Placental pericyte (primary cell): ENCODE data around the genes SP9, CHRNA1 and LNPK.

- CAGE, long polyA plus RNA: no peak
These were observed 129.6 kb downstream of the MAP3K20 start for GRCh38 chr2:173205245-173205602.

DNA sequence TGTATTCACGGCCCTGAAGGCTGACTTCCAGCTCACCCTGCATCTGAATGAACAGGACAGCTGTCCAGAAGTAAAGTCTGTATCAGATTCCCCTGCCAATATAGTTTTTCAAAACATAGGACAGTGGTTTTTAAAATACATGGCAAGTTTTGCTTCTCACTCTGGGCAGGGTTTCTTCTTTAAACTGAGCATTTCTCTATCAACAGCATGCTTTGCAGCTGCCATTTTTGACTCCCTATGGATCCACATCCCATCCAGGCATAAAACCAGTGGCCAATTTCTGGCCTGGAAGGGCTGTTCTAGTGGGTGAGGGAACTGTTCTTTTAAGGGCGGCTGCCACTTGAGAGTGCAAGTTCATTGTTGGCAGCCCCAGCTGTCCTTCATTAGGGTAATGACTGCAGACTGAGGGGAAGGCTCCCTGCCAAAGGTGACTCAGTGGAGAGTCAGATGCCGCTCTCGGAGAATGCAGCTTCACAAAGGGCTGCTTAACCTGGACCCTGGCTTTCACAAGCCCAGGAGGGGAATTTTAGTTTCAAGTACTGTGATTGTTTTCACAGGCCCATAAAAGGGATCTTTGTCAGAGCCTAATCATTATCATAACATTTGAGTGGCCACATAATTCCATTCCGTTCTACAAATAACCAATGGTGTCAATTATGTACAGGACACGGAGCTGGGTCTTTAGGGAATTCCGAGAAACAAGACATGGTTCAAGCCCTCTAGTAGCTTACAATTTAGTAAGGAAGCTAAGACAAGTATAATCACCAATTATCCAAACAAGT lies 235.6 kb downstream of the CDCA7 start:
- CAGE, long polyA plus RNA: no peak

DNA sequence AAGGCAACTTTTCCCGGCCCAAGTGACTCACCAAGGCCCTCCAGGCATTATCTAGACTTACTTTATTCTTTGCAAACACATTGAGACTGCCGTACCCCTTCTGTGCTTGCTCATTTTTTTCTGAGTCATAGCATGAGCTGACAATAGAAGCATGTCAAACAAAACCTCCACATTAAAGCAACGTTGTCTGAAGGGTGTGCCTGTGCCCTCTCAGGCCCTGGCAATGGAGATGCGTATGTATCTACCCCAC lies 298.1 kb downstream of the CDCA7 start:
- CAGE, long polyA plus RNA: no peak

DNA sequence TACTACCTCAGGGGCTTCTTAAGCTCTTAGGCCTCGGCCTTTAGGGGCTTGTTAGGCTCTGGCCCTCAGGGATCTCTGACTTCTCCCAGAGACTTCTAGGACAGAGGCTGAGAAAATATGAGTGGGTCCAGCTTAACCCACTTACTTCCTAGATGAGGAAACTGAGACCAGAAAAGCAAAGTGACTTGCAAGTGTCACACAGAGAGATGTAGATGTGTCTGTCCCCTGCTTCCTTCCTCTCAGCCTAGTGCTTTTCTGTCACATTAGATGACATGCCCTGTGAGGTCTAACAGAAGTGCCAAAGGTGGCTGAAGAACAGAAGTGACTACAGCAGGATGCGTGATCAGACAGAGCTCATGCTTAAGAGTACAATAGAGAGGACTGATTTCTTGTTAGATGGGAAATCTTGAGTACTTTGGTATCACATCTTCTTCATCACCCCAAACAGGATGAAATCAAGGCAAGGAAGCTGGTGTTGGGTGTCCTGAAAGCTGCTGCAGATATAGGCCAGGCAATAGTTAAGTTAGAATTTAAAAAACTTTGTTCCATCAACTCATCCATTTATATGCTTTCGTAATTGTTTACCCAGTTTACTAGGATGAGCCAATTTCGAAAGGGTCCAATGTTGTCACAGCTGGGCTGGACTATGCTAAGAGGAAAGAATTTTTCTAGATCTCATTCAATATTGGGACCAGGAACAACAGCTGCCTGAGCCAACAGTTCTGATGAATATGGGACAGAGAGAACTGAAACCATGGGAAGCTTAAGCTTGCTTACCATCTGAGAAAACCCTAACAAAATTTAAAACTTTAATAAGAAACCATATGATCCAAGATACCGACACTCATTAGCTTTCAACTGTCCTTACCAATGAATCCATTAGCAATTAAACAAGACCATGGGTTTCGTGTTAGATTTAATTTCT lies 21.5 kb upstream of the SP3 start:
- CAGE, long polyA plus RNA: no peak

DNA sequence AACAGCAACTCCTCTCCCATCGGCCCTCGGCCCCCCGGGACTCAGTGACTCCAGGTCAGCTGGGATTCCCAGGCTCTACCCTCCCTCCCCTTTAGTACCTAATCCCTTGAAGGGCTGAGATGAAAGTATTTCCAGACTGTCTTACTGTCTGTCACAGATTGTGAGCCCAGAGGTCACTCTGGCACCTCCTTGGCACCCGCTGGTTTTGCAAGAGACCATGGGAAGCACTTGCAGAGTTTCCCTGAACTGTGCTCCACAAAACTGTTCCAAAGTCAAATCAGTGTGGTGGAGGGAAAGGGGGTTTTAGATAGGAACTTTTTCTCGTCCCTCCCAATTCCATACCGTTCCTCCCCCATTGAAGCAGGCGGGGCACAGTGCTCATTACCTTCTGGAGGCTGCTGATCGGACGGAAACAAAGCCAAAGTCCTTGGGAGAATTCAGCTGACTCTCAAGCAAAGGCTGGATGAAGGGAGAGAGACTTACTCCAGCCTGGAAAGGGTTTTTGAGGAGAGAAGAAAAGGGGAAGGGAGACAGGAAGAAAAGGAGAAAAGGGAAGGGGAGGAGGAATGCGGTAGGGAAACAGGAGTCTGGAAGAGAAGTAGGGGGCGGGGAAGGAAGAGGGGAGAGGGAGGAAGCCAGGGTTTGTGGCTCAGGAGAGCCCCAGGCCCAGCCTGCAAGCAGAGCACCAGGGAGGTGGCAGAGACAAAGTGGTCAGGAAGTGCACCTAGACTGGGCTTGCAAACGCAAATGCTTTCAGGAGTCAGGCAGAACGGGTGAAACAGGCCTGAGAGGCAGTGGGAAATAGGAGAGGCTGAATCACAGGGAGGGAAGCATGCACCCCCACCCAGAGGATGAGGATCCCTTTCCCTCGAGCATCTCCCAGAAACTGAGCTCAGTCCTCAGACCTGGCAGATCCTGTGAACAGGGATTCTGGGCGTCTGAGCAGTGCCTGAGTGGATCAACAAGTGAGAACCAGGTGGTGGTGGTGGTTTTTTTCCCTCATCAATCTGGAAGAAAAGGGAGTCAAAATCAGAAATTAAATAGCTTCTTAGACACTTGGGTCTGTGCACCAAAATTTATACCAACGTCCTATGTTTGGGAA lies 88.5 kb upstream of the SP3 start:
- CAGE, long polyA plus RNA: no peak

GRCh38 chr2:174221568-174222171 lies 26.7 kb downstream of the OLA1 start:
- CAGE, long polyA plus RNA: no peak

- CAGE, long polyA plus RNA: no peak
These were observed 25.4 kb downstream of the OLA1 start for GRCh38 chr2:174222799-174223396.

DNA sequence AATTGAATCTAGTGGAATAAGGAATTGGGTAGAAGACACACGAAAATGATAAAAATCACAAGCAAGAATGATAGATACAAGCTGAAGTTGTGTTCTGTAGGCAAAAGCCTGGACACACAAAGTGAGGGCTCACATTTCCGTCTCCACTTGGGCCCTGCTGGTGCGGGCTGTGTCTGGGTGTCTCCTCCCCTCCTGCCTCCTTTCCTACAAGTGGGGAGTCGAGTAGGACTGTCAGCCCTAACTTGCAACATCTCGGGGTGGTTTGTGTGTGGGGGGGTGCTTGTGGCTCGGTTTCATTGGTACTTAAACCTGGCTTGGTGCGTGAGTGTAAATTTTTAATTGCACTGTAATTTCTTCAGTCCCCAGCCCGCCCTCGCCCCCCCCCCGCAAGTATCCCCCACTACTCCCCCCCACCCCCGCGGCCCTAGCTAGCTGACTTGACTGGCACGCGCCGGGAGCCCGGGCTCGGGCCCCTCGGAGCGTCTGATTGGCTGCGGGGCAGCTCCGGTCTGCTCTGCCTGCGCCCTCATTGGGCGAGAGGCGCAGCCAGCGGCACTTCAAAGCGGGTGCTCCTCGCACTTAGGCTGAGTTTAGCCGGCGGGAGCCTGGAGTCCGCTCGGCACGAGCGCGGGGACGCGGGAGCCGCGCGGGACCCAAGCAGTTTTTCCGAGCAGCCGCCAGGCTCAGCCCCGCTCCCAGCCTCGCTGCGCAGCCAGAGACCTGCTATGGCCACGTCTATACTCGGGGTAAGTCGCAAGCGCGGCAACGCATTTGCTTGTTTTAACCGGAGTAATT lies at the start of gene SP9:
Gene SP9 (plus strand): TSS at position 587 of the 795 bp plus-strand sequence.
- CAGE, long polyA plus RNA: no peak

- CAGE, long polyA plus RNA: no peak
These were observed 6.7 kb upstream of the GPR155 start for GRCh38 chr2:174493530-174494025.

DNA sequence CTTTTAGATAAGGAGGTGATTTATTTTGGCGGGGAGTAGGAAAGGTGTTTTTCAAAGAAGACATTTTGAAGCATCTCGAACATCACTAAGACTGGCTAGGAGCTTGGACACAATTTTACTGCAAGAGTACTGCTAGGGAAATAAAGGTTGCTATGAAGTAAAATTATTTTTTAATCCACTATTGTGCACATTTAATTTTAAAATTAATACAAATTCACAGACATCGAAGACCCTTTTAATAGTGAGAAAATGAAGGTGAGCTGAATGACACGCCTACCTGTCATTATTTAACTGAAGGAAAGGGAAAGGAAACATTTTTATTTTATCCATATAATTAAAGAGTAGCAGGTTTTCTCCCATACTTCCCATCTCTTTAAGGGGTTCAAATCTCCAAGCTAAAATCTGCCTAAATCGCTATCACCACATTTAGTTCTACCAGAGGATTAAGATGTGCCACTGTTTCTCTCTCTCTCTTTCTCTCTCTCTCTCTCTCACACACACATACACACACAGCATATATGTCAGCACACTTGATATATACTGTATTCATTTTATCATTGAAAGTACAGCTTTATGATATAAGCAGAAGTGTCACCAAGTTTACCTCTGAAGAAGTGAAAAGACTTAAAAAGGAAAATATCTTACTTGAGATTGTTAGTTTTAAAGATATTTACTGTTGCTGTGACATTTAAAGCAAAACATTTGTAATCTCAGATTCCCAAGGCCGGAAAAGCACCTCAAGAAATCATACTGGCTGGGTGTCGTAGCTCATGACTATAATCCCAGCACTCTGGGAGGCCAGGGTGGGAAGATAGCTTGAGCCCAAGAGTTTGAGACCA lies 3.2 kb downstream of the WIPF1 start:
- CAGE, long polyA plus RNA: no peak

DNA sequence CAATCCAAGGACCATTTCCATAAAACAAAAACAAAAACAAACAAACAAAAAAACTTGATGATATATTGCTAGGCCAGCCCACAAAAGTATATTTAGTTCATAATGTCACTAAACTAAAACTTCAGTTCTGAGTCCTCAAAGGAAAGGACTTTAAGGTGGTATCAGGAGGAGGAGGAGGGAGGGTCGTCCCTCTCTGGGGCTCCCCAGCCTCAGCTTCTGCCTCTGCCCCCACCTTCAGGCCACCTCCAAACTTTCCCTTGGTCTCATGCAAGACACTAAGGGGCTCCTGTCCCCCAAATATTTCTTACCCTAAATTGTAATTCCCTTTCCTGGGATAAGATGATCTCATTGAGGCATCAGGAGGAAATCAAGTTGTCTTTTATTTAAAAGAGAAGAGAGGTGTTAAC lies 13.7 kb upstream of the WIPF1 start:
- CAGE, long polyA plus RNA: no peak

- CAGE, long polyA plus RNA: no peak
These were observed 30.0 kb upstream of the WIPF1 start for GRCh38 chr2:174627353-174628180.

DNA sequence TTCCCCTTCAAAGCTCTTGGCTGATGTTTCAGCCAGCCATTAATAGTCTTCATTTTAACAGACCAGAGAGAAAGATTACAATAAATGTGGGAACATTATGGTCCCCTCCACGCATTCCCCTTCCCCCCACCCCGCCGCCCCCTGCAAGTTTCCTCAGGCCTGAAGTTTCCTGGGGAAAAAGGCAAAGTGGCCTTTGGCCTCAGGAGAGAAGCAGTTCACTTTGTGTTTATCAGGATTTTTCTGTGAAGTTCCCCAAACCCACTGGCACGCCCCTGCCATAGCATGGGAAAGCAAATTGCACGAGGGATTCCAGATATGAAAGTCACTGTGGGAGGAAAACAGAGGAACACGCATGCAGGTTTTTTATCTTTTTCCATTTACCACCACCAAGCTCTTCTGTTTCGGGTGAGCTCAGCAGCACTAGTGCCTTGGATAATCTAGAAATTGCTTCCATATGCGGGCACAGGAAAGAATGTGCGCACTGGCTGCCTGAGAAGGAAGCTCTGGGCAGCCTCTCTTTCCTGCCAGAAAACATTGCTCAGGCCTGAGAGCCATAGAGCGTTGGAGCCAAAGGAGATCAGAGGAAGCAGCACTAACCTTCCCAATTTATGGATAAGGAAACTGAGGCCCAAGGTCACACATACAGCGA lies 65.9 kb upstream of the WIPF1 start:
- CAGE, long polyA plus RNA: no peak

DNA sequence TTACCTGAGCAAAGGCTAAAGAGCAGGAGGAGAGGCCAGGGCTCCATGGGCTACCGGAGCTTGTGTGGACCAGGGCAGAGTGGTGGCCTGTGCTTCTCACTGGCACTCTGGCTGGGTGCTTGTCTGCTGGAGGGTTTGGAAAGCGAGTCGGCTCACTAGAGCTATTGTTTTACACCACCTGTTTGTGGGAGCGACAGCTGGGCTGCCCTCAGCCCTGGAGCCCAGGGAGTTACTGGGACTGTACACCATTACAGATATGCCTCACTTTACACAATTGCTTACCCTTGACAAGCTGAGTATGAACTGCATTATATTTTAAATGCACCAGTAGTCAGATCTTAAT lies at the start of gene CHRNA1:
Gene CHRNA1 (minus strand): TSS at position 125 of the 343 bp plus-strand sequence.
- CAGE, long polyA plus RNA: no peak

- CAGE, long polyA plus RNA: no peak
These were observed 24.2 kb upstream of the CHRNA1 start for GRCh38 chr2:174788315-174789058.

GRCh38 chr2:175176009-175177153 lies 5.1 kb downstream of the ATP5MC3 start:
- CAGE, long polyA plus RNA: no peak

GRCh38 chr2:175178030-175178973 lies 3.2 kb downstream of the ATP5MC3 start:
- CAGE, long polyA plus RNA: no peak

- CAGE, long polyA plus RNA: no peak
These were observed 72.3 kb downstream of the LNPK start for GRCh38 chr2:175929772-175930252.

GRCh38 chr2:176002137-176002590 lies at the start of gene LNPK:
LNPK (minus strand) TSS chr2:176002267.
- CAGE, long polyA plus RNA: no peak

DNA sequence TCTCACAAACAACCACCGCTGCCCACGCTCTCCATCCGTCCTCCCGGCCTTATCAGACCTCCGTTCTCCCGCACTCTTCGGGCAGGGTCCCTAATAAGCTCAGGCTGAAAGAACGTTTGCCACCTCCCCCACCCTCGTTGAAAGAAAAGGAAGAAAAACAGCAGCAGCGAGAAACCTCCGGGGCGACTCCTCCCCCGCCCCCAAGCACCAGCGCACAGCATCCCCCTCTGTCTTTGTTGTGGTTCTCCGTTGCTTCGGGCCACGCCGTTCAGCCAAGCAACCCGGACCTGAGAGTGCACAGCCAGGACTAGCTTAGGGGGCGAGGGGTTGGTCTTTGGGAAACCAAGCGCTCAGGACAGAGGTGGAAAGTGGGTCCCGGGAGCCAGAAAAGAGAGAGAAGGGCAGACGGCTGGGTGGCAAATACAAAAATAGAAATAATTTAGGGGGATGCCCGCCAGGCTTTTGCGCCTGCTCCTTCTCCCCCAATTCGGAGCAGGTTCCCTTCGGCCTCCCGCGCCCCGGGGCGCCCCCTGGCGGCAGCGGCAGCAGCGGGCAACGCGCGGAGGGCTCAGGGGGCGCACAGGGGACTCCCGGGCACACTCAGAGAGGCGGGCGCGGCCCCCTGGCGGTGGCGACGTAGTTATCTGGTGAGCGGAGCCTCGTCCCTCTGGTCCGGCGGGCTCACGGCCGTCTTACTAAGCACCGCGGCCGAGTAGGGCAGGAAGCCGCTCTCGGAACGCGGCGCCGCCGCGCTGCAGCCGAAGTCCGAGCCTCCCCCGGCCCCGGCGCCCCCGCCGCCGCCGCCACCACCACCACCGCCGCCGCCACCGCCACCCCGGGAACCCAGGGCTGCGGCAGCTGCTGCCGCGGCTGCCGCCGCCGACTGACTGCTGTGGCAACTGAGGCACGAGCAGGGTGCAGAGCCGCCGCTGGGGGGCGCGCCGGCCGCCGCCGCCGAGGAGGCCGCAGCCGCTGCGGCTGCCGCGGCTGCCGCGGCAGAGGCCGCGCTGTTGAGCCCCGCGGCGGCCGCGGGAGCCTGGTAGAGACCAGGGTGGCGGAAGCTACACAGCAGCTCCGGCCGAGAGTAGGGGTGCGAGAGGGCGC lies 3.9 kb downstream of the EVX2 start:
- CAGE, long polyA plus RNA: no peak